Spleen (tissue), 7 donors: ENCODE data around the gene NR3C1.

DNA sequence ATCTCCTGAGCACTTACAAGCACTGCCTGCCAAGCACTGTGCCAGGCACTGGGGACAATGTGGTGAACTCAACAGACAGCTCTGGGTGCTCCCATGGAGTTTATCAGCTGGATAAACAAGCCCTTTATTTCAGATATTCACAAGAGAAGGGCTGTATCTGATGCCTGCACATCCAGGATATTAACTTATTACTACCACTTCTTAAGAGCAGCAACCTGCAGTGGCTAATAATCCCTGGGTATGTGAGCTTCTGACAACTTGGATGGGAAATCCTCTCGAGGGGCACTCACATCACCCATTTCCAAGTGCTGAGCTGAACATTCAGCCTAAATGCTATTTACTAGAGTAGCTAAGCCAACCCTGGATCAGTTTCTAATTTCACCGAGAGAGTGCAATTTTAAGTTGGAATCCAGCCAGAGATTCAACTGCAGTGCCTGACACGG lies 9.0 kb downstream of the SPRY4 start:
- PRO-cap, 4 experiments = no peak in any of the 4 experiments
- RAMPAGE, long total RNA, 4 experiments = no peak in any of the 4 experiments

DNA sequence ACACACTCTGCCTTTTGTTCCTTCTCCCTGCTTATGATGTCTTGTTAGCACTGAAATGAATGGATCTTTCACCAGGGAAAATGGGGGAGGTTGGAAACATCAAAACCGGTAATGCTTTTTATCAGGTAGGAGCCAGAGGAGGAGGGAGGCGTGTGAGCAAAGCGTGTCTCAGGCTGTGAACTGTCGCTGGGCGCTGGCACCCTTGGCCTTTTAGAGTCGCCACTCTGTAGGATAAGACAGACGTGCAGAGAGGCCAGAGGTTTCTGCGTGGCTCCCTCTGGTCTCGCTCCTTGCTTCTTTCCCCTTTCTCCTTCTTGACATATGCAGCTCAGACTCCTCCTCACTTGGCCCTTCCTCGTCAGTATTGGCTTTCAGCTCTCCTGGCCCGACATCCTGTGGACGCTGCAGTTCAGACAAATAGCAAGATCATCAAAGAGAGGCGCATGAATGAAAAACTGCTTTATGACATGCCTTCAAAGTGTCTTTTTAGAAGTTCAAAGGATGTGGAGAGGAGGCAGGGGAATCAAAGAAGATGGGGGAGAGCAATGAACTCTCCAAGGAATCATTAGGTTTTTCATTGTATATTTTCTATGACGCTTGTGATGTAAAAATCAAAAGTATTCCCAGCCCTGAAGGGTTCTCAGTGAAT lies 116.8 kb upstream of the SPRY4 start:
- PRO-cap, 4 experiments = no peak in any of the 4 experiments
- RAMPAGE, long total RNA, 4 experiments = no peak in any of the 4 experiments

DNA sequence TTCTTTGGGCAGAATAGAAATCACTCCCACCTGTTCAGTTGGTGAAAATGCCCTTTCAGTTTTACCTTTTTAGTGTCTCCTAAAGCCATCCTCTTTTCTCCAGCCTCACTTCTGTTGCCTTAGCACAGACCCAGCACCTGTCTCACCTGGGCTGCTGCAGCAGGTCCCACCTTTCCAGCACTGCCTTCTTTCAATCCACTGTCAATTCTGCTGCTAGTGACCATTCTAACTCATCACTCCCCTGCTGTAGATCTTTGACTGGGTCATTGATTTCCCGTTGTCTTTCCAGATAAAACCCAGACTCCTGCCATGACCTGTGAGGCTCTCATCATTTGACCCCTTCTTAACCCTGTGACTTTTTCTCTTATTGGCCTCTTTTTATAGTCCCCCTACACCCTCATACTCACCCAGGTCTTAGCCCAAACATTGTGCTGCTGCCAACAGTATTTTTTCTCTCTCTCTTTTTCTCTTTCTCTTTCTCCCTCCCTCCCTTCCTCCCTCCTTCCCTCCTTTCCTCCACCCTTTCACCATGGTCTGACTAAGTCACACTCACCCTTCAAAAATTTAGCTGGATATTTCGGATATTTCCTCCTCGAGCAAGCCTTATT lies 64.9 kb downstream of the FGF1 start:
- PRO-cap, 4 experiments = no peak in any of the 4 experiments
- RAMPAGE, long total RNA, 4 experiments = no peak in any of the 4 experiments

- PRO-cap, 4 experiments = no peak in any of the 4 experiments
- RAMPAGE, long total RNA, 4 experiments = no peak in any of the 4 experiments
Measured at GRCh38 chr5:142796563-142797286, 26.5 kb downstream of the ARHGAP26 start.

DNA sequence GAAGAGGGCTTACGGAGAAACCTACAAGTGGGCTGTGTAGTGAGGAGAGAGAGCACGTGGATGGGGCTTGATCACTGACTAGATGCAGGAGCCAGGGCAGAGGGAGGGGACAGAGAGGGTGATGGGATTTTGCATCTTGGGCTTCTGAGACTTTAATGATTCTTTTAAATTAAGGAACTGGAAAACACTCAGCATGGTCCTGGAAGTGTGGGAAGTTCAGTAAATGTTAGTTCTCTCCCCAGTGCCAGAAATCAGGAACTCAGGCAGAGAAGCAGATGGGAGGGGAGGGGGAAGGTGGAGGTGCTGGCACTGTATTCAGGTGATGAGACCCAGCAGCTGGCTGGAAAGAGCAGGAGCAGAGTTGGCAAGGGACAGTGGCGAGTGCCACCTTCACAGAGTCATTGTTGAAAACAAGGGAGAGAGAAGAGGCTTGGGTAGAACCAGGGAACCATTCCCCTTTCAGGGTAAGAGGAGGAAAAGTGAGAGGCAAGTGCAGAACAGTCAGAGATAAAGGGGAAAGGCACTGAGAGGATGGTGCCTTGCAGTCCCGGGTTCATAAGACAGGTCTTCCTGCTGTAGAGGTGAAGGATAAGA lies 46.9 kb downstream of the ARHGAP26 start:
- PRO-cap, 4 experiments = no peak in any of the 4 experiments
- RAMPAGE, long total RNA, 4 experiments = no peak in any of the 4 experiments

- PRO-cap, 4 experiments = no peak in any of the 4 experiments
- RAMPAGE, long total RNA, 4 experiments = no peak in any of the 4 experiments
Measured at GRCh38 chr5:142846520-142847045, 76.4 kb downstream of the ARHGAP26 start.

DNA sequence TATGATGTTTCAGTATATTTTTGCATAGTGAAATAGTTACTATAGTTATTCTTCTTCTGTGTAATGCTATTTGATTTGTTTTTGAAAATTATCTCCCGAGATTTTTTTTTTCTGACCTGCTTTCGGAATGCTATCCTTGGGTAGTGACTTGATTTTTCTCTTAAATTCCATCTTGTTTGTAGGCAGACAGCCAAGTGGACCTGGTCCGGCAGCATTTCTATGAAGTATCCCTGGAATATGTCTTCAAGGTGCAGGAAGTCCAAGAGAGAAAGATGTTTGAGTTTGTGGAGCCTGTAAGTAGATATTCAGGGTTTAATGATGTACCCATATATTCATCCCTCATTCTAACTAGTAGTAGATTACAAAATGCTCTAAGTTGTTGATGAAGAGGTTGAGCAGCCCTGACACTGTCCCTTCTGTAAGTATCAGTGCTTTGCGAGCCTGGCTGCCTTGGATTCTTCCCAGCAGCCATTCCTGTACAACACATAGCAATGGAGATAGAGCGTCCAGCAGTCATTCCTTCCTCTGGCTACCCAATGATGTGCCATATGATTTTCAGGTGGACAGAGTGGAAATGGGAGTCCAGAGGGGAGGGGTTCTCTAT lies 124.0 kb downstream of the ARHGAP26 start:
- PRO-cap, 4 experiments = no peak in any of the 4 experiments
- RAMPAGE, long total RNA, 4 experiments = no peak in any of the 4 experiments

GRCh38 chr5:142901816-142902446 lies 131.8 kb downstream of the ARHGAP26 start:
- PRO-cap, 4 experiments = no peak in any of the 4 experiments
- RAMPAGE, long total RNA, 4 experiments = no peak in any of the 4 experiments

DNA sequence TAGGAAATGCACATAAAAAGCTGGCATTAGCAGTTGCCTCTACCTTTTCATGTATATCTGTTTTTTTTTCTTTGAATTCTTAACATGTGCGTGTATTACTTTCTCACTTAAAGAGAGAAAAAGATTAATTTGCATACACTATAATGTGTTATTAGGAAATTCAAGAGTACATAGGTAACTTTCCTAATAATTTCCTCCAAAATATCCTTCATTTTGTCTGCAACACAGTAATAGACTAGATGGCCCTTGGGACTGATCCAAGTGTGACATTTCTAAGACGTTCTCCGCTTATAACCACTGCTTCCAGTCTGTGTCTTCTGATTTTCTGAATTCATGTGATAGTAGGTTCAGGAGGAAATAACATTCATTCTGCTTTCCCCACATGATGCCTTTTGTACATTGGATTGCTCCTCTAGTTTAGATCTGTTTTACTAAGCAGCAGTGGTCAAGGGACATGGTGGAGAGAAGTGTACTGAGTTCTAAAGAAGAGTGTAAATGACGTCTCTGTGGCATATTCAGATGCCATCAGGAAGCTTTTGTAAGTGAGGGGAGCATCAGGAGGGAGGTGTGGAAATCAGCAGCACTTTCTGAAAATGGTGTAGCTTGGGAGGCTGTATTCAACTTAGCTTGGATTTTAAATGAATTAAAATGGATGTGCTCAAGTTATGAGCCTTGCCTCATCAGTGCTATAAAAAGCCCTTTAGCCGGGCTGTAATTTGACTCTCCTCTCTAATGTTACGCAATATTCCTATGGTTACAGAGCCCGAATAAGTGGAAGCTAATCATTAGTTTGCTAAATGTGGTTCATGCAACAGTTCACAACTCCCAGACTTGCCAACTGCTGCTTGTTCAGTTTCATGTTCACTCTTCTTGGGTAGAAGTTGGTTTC lies 281.1 kb downstream of the ARHGAP26 start:
- PRO-cap, 4 experiments = no peak in any of the 4 experiments
- RAMPAGE, long total RNA, 4 experiments = no peak in any of the 4 experiments

DNA sequence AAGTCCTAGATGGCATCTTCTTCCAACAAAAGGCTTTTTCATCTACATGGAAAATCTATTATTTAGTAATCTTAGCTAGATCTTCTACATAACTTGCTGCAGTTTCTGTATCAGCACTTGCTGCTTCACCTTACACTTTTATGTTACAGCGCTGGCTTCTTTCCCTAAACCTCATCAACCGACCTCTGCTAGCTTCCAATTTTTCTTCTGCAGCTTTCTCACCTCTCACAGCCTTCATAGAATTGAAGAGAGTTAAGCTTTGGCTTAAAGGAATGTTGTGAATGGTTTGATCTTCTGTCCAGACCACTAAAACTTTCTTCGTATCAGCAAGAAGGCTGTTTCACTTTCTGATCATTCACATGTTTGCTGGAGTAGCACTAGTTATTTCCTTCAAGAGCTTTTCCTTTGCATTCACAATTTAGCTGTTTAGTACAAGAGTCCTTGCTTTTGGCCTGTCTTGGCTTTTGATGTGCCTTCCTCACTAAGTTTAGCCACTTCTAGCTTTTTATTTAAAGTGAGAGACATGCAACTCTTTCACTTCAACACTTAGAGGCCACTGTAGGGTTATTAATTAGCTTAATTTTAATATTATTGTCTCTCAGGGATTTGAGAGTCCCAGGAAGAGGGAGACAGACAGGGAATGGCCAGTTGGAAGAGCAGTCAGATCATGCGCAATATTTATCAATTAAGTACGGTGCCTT lies 49.4 kb downstream of the NR3C1 start:
- PRO-cap, 4 experiments = no peak in any of the 4 experiments
- RAMPAGE, long total RNA, 4 experiments = no peak in any of the 4 experiments

- PRO-cap, 4 experiments = no peak in any of the 4 experiments
- RAMPAGE, long total RNA, 4 experiments = no peak in any of the 4 experiments
Measured at GRCh38 chr5:143371966-143372471, 31.5 kb downstream of the NR3C1 start.

GRCh38 chr5:143387320-143388170 lies 15.9 kb downstream of the NR3C1 start:
- PRO-cap, 4 experiments = no peak in any of the 4 experiments
- RAMPAGE, long total RNA, 4 experiments = no peak in any of the 4 experiments

- PRO-cap, 4 experiments = peak in 4 of 4 experiments; most common plus-strand start chr5:143403463 (in 3); most common minus-strand start chr5:143403267 (in 3)
- RAMPAGE, long total RNA, 4 experiments = start-site peak on the minus strand in 1 of 4 experiments, at chr5:143403256-143403290 at its widest, 40 reads per replicate
Measured at GRCh38 chr5:143403165-143404178, at the start of gene NR3C1. Gene NR3C1 (minus strand): TSS chr5:143403686.

- PRO-cap, 4 experiments = peak in 2 of 4 experiments; most common plus-strand start chr5:143404692 (in 2)
- RAMPAGE, long total RNA, 4 experiments = no peak in any of the 4 experiments
Measured at GRCh38 chr5:143404643-143404723, 997 bp upstream of the NR3C1 start.

GRCh38 chr5:143432648-143433558 lies 29.4 kb upstream of the NR3C1 start:
- PRO-cap, 4 experiments = no peak in any of the 4 experiments
- RAMPAGE, long total RNA, 4 experiments = no peak in any of the 4 experiments

DNA sequence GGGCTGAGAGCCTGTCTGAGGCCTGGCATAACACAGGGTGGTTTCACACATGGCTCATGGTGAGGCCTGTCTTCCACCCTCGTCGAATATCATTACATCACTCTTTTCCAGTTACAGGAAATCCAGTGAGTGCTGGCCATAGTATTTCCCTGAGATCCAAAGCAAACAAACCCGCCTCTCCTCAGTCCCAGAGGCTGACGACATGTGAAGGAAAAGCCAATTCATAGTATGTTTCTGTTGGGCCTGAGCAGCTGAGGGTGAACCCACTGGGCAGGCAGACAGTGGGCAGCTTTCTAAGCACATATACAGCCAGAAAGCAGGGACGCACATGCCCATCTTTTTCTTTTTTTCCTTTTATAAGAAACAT lies 159.5 kb upstream of the NR3C1 start:
- PRO-cap, 4 experiments = no peak in any of the 4 experiments
- RAMPAGE, long total RNA, 4 experiments = no peak in any of the 4 experiments

GRCh38 chr5:143582921-143583428 lies 179.5 kb upstream of the NR3C1 start:
- PRO-cap, 4 experiments = no peak in any of the 4 experiments
- RAMPAGE, long total RNA, 4 experiments = no peak in any of the 4 experiments

- PRO-cap, 4 experiments = no peak in any of the 4 experiments
- RAMPAGE, long total RNA, 4 experiments = no peak in any of the 4 experiments
Measured at GRCh38 chr5:143592582-143593075, 189.1 kb upstream of the NR3C1 start.

GRCh38 chr5:143595156-143595878 lies 191.8 kb upstream of the NR3C1 start:
- PRO-cap, 4 experiments = peak in 1 of 4 experiments; most common minus-strand start chr5:143595424 (in 1)
- RAMPAGE, long total RNA, 4 experiments = no peak in any of the 4 experiments

DNA sequence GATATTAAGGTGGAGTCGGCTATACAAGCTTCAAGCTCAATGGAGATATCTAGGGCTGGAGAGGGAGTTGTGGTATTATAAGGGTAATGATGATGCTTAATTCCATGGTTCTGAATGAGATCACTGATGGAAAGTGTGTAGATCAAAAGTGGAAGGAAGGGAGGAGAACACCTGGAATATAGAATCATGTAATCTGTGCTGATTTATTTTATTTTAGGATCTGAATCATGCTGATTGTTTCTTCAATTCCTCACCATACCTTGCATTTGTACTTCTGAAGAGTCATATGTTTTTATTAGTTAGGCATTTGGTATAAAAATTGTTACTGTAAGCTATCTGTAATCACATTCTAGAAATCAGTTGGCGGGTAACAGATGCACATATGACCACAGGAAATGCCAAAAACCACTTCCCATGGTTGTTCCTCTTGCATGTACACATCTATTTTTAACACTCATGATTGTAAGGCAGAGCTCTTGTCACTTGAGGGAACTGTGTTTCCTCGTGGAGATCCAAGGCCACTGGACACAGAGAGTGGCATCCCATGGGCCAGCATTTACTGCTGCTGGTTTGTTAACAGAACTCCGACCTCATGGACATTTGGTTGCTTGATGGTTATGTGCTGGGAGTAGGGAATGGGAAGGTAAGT lies 201.7 kb upstream of the NR3C1 start:
- PRO-cap, 4 experiments = peak in 3 of 4 experiments; most common plus-strand start position 457 of the sequence (in 3)
- RAMPAGE, long total RNA, 4 experiments = no peak in any of the 4 experiments